ENCODE measurements around the gene RAB3C.

DNA sequence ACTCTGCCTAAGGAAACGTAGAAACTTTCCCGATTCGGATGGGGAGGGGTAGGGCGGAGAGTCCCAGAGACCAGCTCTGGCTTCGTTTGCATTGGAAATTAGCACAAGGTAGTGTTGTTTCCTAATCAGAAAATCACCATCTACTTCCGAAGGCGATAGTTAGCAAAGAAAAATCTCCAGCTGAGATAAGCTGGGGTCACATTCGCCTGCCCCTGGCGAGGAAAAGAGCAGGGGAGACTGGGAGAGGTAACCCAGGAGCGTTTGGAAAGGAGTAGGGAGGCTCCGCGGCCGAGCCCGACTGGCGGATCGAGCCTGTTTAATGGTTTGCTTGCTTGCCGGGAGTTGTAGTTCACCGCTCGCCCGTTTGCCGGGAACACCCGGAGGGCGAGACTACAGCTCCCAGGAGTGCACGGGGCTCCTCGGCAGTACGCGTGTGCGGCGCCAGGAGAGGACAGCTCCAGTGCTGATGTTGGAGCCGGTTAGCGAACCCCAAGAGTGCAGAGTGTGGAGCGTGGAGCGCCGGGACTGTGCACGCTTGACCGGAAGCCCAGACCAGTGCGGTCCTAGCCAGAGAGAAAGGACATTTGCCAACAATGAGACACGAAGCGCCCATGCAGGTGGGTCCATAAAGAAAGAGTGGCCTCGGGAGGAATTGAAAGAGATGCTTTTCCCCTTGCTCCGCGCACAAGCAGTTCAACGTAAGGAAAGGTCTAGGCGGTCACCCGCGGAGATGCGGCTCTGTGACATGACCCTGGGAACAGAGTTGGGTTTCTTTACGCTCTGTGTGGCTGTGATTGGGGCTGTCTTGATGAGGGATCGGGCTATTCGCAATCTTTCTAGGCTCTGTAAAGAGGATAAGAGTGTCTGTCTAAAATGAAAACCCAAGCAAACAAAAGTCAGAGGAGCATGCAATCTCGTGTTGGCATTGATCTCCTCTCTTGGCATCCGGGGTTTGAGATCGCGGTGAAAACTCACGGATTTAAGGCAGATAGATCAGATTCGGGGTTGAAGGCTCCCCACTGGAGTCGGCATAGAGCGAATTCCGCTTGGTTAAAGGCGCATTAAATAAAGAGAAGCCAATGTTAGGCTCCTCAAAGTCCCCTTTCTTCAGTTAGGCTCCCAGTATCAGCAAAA, at the start of gene RAB3C:
TSS of gene RAB3C (plus strand) at position 460 of the 1,134 bp plus-strand sequence.
- PRO-cap: no peak
CAGE:
- cytosol, long polyA plus RNA: no peak
- long polyA plus RNA: no peak
- nucleus, long polyA plus RNA: no peak

- PRO-cap: no peak
CAGE:
- cytosol, long polyA plus RNA: no peak
- long polyA plus RNA: no peak
- nucleus, long polyA plus RNA: no peak
These were observed 561.1 kb downstream of the RAB3C start for GRCh38 chr5:59143874-59144533.

- PRO-cap: no peak
CAGE:
- cytosol, long polyA plus RNA: no peak
- long polyA plus RNA: no peak
- nucleus, long polyA plus RNA: no peak
These were observed 610.9 kb downstream of the RAB3C start for GRCh38 chr5:59193802-59194104.

DNA sequence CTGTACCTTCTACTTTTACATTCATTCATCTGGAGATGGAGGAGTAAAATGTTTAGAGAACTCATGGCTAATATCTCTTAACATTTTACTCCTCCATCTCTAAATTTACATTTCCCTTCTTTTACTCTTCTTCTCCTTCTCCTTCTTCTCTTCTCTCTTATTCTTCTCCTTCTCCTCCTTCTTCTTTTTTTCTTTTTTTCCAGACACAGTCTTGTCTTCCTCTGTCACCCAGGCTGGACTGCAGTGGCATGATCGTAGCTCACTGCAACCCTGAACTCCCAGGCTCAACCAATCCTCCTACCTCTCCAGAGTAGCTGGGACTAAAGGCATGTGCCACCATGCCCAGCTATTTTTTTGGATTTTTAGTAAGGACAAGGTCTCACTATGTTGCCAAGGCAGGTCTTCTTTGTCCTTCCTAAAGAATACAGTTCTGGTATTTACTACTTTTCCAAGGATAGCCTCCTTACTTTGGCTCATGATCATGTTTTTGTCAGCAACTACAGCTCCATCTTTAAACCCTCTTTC, 630.2 kb downstream of the RAB3C start:
- PRO-cap: no peak
CAGE:
- cytosol, long polyA plus RNA: no peak
- long polyA plus RNA: no peak
- nucleus, long polyA plus RNA: no peak

- PRO-cap: no peak
CAGE:
- cytosol, long polyA plus RNA: no peak
- long polyA plus RNA: no peak
- nucleus, long polyA plus RNA: no peak
These were observed 617.8 kb downstream of the PDE4D start for GRCh38 chr5:59275416-59276467.

GRCh38 chr5:59519038-59519376, 374.5 kb downstream of the PDE4D start:
- PRO-cap: no peak
CAGE:
- cytosol, long polyA plus RNA: no peak
- long polyA plus RNA: no peak
- nucleus, long polyA plus RNA: no peak

- PRO-cap: no peak
CAGE:
- cytosol, long polyA plus RNA: no peak
- long polyA plus RNA: no peak
- nucleus, long polyA plus RNA: no peak
These were observed 251.0 kb downstream of the PDE4D start for GRCh38 chr5:59642597-59642940.

DNA sequence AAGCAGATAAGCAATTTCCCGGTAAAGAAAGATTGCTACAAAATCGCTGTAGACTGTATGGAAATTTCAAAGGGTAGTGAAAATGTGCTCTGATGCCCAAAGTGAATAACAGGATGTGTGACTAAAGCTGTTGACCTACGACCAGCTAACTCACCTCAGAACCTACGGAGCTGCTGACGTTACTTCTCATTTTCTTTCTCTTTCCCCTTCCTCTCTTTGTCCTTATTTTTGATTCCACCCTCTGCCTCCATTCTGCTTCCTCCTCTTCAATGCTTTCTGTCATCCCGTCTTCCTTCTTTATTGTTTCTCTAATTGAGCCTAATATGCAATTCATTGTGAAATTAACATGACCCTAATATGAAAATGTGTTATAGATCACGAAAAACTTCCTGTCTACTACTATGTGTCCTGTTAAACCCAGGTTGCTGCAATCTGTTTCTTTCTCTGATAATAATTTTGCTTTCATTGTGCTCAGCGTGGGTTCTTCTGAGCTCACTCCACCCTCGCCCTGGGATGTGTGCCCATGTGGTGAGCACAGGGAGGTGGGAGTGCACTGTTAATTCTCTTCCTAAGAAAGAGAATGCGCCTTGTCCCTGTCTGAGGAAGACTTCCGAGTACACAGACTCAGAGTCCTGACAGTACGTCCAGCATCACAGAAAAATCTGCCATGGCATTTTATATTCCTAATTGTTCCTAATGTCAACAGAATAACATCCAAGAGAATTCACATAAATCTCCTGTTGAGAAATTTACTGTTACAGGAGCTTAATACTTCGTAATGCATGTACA, 102.9 kb downstream of the PDE4D start:
- PRO-cap: no peak
CAGE:
- cytosol, long polyA plus RNA: no peak
- long polyA plus RNA: no peak
- nucleus, long polyA plus RNA: no peak

- PRO-cap: no peak
CAGE:
- cytosol, long polyA plus RNA: no peak
- long polyA plus RNA: no peak
- nucleus, long polyA plus RNA: no peak
These were observed 303.0 kb upstream of the PDE4D start for GRCh38 chr5:60196553-60196909.

GRCh38 chr5:60285564-60286015, 392.1 kb upstream of the PDE4D start:
- PRO-cap: no peak
CAGE:
- cytosol, long polyA plus RNA: no peak
- long polyA plus RNA: no peak
- nucleus, long polyA plus RNA: no peak

DNA sequence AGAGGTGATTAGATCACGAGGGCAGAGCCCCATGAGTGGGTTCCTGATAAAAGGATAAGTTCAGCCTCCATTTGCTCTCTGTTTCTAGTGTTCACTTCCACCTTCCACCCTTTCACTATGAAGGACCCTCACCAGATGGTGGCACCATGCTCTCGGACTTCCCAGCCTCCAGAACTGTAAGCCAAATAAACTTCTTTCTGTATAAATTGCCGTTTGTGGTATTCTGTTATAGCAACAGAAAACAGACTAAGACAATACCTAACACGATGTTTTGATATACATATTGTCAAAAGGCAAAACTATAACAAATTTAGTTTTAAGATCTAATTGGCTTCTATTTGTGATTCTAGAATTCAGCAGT, 166.1 kb downstream of the DEPDC1B start:
- PRO-cap: no peak
CAGE:
- cytosol, long polyA plus RNA: no peak
- long polyA plus RNA: no peak
- nucleus, long polyA plus RNA: no peak

GRCh38 chr5:60540841-60541612, 158.9 kb downstream of the DEPDC1B start:
- PRO-cap: no peak
CAGE:
- cytosol, long polyA plus RNA: no peak
- long polyA plus RNA: no peak
- nucleus, long polyA plus RNA: no peak

GRCh38 chr5:61070450-61071010, 91.7 kb downstream of the SMIM15 start:
- PRO-cap: no peak
CAGE:
- cytosol, long polyA plus RNA: no peak
- long polyA plus RNA: no peak
- nucleus, long polyA plus RNA: no peak

GRCh38 chr5:61334125-61334628, 2.1 kb downstream of the ZSWIM6 start:
- PRO-cap: no peak
CAGE:
- cytosol, long polyA plus RNA: no peak
- long polyA plus RNA: no peak
- nucleus, long polyA plus RNA: no peak

GRCh38 chr5:61337321-61338198, 5.5 kb downstream of the ZSWIM6 start:
- PRO-cap: no peak
CAGE:
- cytosol, long polyA plus RNA: no peak
- long polyA plus RNA: no peak
- nucleus, long polyA plus RNA: start-site peak on the plus strand at chr5:61337930-61338113, 77 and 161 reads in 2 replicates

- PRO-cap: no peak
CAGE:
- cytosol, long polyA plus RNA: no peak
- long polyA plus RNA: no peak
- nucleus, long polyA plus RNA: no peak
These were observed 16.6 kb downstream of the ZSWIM6 start for GRCh38 chr5:61348544-61349195.

DNA sequence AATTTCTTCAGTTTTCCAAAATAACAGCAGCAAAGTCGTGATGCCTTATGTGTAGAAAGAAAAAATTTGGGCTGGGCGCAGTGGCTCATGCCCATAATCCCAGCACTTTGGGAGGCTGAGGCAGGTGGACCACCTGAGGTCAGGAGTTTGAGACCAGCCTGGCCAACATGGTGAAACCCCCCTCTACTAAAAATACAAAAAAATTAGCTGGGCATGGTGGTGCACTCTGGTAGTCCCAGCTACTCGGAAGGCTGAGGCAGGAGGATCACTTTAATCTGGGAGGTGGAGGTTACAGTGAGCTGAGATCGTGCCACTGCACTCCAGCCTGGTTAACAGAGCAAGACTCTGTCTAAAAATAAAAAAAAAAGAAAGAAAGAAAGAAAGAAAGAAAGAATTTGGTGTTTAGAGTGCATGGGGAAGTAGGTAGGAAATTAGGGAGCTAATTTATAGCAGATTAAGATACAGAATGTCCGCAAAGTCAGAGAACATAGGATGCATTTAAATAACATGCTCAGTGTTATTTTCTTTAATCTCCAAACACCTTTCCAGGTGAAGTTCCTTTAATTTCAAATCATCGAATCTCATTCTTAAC, 50.5 kb downstream of the ZSWIM6 start:
- PRO-cap: no peak
CAGE:
- cytosol, long polyA plus RNA: no peak
- long polyA plus RNA: no peak
- nucleus, long polyA plus RNA: no peak

- PRO-cap: no peak
CAGE:
- cytosol, long polyA plus RNA: no peak
- long polyA plus RNA: start-site peak on the plus strand at chr5:61407903-61408112, 6 and 6 reads in 2 replicates
- nucleus, long polyA plus RNA: no peak
These were observed 75.7 kb downstream of the ZSWIM6 start for GRCh38 chr5:61407442-61408484.

DNA sequence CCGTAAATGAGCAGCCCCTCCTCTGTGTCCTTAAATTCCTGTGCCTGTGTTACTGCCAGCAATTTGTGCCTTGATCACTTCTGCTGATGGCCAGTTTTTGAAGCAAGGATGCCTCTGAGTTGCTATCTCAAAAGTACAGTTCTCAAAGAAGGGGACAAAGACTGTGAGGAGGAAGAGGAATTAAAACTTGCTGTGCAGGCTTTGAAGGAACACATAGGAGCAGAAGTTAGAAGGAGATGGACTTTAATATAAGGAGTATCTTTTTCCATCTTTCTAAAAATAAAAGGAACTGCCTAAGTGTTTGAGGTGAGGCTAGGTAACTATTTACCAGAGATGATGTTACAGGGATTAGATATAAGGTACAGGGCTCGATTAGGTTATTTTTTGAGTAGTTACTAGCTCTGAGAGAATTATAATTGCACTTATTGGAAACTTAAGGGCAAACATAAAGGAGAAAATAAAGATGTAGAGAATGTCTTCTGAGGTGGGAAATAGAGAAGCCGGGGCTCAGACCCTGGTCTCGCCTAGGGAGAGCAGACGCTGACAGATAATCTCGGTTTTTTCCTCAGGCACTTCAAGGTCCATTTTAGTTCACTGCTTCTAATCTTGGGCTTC, 92.0 kb downstream of the ZSWIM6 start:
- PRO-cap: no peak
CAGE:
- cytosol, long polyA plus RNA: no peak
- long polyA plus RNA: no peak
- nucleus, long polyA plus RNA: no peak

- PRO-cap: no peak
CAGE:
- cytosol, long polyA plus RNA: no peak
- long polyA plus RNA: no peak
- nucleus, long polyA plus RNA: no peak
These were observed 164.2 kb downstream of the ZSWIM6 start for GRCh38 chr5:61496204-61496666.